Endometrial microvascular endothelial cells (primary cell): ENCODE measurements around a stretch of chr5.

- RAMPAGE, long total RNA: no peak
These were observed 16.6 kb downstream of the CWC27 start for GRCh38 chr5:64785151-64785824.

- RAMPAGE, long total RNA: no peak
These were observed 20.0 kb downstream of the CWC27 start for GRCh38 chr5:64788746-64789110.

DNA sequence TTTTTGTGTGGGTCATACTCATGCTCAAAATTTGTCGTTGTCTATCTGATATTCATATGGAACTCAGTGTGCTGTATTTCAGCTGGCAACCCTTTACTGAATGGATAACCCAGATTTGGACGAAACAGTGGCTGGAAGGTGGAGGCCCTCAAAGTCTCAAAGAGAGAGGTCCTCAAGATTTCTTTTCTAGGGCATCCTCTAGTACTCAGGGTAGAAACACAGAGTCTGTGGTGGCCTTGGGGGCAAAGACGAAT lies 333.6 kb downstream of the CWC27 start:
- RAMPAGE, long total RNA: no peak

GRCh38 chr5:66333145-66333559 lies 189.1 kb downstream of the SREK1 start:
- RAMPAGE, long total RNA: no peak

GRCh38 chr5:66810726-66811281 lies 214.6 kb downstream of the MAST4 start:
- RAMPAGE, long total RNA: no peak

GRCh38 chr5:66981999-66982393 lies 214.6 kb downstream of the CD180 start:
- RAMPAGE, long total RNA: no peak

DNA sequence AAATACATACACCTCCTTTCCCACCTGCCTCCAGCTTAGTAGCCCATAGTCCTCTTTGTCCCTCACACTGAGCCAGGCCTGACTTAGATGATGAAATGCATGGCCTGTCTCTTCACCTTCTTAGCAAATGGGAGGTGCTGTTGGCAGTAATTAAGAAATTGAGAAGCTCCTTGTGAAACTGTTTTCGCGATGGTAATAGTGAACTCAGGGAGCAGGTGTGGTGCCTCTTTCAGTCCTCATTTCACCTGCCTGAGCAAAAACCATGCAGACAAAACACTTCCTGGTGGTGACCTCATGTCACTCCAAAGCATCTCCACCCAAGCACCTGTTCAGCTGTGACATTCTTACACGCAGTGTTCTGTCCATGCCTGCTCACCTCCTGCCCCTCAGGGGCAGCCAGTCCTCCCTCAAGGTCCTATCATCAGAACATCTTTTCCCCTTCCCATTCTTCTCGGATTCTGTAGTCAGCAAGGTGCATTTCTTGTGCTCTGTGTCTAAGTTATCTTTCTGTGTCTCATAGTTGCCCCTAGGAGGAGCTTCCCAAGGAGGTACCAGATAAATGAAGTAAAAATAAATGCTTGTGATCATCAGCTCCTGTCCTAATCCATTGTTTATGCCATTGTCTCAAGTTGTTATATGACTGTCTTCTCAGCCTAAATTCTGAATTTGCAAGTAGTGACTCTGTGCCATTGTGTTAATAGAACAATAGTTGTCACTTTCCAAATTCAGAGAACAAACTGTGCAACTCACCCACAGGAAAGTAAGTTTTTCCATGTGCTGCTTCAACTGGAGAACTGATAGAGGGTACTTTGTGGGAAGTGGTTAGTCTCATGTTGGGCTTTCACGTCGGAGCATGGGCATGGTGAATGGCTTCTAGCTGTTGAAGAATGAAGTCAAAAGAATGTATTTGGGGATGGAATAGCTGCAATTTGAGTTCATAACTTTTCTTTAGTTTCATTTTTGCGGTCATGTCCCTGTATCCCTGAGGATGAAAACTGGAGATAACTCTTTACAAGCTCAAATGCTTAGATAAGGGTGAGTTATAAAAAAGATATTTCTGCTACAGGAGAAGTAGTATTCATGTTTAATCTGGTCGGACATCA lies 146.2 kb downstream of the CD180 start:
- RAMPAGE, long total RNA: no peak

- RAMPAGE, long total RNA: no peak
These were observed 30.0 kb downstream of the CD180 start for GRCh38 chr5:67166476-67167087.

DNA sequence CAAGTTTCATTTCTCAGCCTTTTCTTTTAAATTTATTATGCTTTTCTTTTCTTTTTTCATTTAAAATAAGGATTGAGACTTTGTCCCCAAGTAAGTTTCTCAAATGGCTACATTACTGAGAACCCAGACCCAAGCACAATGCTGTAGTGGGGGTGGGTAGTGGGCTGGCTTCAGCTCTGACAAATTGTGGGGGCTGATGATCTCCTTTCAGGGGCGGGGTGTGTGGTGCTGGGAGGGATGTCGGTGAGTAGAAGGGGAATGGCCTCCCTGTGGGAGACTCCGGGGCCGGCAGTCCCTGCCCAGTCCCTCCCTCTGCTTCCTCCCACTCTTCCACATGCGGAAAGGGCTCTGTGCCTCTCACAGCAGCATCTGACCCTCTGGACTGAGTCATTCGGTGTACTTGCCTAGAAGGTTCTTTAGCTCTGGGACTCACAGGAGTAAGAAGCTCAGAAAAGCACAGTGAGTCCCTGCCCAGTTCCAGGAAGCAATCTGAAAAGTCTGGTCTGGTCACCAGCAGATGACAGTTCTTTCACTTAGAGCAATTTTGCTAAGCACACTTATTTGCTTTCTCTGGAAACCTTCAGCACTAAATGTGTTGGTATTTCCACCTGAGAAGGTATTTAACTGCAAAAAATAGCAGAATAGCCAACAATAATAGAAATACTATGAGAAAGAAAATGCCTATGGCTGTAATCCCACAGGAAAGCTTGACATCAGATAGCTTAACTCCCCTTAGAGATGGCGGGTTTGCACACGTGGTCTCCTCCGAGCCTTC lies 14.1 kb downstream of the CD180 start:
- RAMPAGE, long total RNA: no peak

DNA sequence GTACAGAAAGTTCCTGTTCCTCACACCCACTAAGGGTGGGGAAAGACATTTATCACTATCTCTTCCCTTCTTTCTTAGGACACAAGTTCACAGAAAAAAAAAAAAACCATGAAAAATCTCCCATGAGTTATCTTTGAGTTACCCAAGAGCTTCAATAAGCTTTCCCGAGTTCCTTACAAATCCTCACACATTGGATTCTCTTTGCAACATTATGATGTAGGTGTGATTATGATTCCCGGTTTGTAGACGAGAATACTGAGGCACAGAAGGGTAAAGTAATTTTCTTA lies 61.0 kb upstream of the CD180 start:
- RAMPAGE, long total RNA: no peak

GRCh38 chr5:67288005-67288214 lies 91.3 kb upstream of the CD180 start:
- RAMPAGE, long total RNA: no peak

DNA sequence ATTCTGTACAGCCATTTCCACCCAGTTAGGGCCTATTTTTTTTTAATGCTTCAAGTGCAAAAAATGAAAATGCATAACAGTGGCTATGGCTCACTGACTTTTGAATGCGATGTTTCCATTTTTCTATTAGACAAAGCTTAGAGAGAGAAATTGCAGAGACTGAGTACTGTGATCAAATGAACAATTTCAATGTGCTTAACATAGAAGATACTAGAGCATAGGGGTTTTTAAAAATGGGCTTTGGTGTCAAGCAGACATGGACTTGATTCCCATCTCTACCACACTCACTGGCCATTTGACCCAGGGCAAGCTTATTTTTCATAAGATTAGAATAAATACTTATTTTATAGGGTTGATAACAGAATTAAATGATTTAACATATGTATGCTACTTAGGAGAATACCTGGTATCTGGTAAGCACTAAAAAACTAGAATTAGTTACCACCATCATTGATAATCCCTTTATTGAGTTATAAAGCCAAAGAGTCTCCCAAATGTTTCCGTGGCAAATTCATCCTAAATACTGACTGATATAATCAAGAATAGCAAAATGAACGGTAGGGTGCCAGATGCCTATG lies 254.2 kb upstream of the PIK3R1 start:
- RAMPAGE, long total RNA: no peak

GRCh38 chr5:68255486-68256174 lies 40.1 kb downstream of the PIK3R1 start:
- RAMPAGE, long total RNA: no peak

DNA sequence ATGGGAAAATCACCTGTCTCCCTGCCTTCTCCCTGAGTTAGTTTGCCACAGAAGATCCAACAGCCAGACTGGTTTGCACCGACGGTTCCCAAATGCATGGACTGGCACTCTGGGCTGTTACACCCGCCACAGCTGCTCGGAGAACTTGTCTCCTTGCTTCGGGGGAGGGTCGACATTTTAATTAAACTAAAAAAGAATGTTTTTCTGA lies 73.4 kb downstream of the PIK3R1 start:
- RAMPAGE, long total RNA: no peak

DNA sequence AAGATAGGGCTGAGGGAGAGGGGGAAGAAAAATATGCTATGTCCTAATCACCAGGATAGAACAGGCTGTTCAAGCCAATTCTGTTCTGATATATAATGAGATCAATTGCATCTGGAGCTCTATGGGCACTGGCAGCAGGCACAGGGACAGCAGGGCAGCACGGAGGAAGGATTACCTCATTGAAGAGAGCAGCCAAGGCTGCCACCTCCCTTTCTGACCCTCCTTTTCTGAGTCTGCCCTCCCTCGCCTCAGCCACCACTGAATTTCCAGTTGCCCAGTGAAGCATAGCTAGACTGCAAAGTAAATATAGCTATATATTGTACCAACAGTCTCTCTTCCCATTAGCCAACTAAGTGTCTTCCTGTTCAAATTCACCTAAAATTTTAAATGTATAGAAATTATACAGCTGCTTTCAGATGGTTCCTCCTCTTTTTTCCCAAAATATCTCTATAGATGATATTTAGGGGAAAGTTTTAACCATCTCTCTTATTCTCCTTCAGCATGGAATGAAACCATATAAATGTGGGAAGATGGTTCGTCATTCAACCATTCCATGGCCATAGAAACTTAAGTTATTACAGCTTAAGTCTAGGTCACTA lies 378.0 kb downstream of the PIK3R1 start:
- RAMPAGE, long total RNA: no peak

GRCh38 chr5:69492927-69493147 lies 247 bp downstream of the OCLN start:
- RAMPAGE, long total RNA: no peak

DNA sequence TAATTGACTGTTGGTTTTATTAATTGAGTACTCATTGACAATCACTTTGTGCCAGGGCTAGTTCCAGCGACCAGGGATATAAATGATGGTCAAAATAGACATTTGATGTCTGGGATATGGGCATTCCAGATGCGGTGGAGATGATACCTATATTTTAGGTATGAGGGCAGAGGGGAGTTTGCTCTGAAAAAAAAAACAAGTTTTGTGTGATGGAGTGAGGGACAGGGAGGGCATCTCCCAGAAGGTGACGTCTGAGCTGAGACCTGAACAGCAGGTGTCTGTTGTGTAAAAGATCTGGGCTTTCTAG lies 2.9 kb downstream of the OCLN start:
- RAMPAGE, long total RNA: no peak

DNA sequence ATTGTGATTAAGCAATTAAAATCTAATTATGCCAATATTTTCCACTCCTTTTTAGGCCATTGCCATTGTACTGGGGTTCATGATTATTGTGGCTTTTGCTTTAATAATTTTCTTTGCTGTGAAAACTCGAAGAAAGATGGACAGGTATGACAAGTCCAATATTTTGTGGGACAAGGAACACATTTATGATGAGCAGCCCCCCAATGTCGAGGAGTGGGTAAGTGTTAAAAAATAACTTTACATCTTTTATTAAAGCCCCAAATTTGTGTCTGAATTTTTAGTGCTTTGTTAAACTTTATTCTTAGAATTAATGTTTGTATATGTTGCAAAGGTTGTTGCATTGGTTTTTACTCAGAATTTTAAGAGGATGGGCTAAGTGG lies 21.3 kb downstream of the OCLN start:
- RAMPAGE, long total RNA: no peak

DNA sequence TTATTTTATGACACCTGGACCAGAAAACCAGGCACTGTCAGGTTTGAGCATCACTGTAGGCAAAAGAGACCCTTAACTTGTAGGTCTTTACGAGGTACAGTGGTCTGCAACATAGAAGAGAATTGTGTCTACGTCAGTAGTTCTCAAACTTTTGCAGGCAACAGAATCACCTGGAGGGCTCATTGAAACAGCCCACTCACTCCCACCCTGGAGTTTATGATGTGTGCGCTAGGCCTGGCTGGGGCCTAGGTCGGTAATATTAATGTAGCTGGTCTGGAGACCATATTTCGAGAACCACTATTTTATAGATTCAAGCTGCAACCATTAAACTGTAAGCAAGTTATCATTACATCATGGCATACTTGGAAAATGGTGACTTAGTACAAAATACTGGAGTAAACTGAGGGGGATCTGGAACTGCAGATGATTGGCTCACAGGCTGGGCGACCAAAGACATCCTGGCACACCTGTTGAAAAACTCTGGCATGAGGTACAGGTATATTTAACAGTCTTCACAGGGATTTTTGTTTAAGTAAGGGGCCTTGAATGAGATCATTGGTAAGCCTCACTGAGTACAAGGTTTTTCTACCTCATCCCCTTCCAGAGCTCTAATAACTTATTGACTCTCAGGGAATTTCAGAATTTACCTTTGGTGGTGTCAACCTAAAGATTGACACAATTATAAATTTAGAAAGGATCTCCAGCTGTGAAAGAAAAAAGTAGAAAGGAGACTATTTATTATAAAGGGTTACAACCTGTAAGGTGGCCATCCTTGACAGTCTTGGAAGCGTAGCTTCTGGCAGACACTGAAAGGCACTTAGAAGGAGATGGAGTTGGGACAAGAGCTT lies 33.6 kb downstream of the OCLN start:
- RAMPAGE, long total RNA: no peak

DNA sequence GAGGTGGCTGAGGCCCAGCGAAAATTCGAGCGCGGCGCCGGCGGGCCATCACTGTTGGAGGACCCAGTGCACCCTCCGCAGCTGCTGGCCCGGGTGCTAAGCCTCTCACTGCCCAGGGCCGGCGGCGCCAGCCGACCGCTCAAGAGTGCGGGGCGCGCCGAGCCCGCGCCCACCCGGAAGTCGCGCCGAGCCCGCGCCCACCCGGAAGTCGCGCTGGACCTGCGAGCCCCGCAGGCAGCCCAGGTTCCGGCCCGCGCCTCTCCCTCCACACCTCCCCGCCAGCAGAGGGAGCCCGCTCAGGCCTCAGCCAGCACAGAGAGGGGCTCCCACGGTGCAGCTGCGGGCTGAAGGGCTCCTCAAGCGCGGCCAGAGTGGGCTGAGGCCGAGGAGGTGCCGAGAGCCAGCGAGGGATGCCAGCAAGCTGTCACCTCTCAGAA lies 314.5 kb upstream of the SERF1A start:
- RAMPAGE, long total RNA: no peak